Aorta (tissue), 1 donor: ENCODE results near the genes DIPK2B, ZNF41 and SPACA5.

DNA sequence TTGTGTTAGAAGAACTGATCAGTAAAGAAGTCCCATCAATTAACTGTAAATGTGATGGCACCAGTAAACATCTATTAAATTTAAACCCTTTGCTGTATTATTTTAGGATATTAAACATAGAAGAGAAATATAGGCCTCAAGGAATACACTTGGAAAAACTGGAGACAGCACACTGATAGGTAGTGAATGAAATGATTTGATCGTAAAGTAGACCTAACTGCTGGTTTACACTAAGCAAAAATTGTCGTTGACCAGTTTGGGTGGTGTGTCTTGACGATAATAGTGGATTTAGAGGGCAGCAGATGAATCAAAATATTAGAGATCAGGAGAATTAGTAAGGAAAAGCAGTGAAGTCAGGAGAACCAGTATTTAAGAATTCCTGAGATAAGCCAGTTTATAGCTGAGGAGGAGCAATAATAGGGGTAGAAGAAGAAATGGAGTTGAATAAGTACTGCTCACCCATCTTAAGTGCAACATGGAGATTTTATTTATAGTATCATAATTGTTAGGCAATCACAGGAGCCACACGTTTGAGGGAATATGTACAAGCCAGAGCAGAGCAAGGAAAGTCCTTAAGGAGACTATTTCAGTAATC is 144.7 kb downstream of the KDM6A start:
- PRO-cap = no peak

- PRO-cap = no peak
Observed at GRCh38 chrX:45200560-45201467, at the start of gene DIPK2B. Gene DIPK2B, minus strand, starts transcription at chrX:45200876.

GRCh38 chrX:45745900-45746639 is 545.4 kb upstream of the DIPK2B start:
- PRO-cap = no peak

GRCh38 chrX:45763355-45764029 is 562.8 kb upstream of the DIPK2B start:
- PRO-cap = no peak

DNA sequence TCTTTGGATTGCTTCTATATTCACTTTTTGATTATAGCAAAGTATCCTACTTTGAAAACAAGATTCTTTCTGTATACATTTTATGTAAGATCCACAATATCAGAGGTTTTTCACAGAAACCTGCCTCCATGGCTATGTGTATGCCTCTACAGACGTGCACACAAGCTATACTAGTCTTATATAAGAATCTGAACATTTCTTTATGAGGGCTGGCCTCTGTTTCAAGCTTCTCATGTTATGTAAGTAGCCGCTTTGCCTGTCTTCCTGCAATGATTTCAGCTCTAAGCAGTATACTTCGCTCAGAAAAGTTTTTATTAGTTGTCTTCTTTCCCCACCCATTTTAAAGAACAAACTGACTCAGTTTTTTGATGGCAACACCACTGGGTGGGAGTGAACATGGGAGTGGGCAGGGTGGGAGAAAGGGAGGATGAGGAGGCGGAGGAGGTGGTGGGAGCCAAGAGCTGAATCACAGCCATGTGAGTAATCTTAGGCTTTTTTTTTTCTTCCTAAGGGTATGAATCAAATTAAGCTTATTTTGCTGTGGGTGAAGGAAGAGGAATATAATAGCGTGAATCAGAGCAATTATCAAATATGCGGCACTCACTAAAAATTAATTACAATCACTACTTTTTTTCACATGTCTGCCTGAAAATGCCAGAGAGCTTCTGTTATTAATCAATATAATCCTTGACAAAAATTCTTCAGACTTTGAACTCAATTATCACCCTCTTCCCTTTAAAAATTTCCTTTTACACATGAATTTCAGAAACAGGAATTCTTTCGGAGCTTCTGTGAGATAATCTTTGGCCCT is 574.3 kb upstream of the DIPK2B start:
- PRO-cap = no peak

DNA sequence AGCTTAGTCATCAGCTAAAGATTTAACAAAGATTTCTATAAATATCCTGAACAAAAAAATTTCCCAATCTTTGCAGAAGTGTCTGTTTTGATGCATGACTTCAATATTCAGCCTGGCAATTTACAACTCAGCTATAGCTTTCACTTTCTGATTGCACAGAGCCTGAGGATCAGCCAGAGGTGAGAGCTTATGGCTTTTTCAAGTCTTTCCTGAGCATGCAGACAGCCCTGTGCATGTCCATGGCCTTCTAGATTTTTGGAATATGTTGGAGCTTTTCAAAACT is 322.0 kb upstream of the KRBOX4 start:
- PRO-cap = no peak

- PRO-cap = no peak
Observed at GRCh38 chrX:46325155-46325969, 121.7 kb upstream of the KRBOX4 start.

DNA sequence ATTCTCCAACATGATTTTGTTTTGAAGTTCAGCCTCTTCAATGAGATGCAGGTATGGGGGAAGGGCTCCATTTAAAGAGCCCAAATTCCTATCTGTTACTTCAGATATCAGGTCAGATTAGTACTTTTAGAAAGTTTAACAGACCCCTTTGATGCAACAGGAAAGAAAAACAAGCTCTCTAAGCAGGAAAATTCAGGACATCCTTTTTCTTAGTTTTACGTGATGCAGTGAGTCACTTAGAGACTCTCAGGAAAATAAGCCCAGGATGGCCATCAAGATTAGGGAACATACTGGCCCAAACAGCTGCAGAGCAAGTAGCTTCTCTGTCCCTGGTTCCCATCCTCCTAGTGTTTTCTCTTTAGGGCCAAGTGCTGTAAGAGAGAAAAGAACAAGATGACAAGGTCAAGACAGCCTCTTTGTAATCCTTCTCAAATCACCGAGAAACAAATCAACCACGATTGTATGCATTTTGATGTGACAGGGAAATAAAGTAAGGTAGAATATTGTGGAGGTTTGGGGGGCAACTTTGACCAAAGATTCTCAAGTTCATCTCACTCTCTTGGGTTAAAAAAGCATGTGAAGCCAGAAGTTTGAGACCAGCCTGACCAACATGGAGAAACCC is 120.9 kb upstream of the KRBOX4 start:
- PRO-cap = no peak

- PRO-cap = no peak
Observed at GRCh38 chrX:46486292-46486808, 39.3 kb downstream of the KRBOX4 start.

DNA sequence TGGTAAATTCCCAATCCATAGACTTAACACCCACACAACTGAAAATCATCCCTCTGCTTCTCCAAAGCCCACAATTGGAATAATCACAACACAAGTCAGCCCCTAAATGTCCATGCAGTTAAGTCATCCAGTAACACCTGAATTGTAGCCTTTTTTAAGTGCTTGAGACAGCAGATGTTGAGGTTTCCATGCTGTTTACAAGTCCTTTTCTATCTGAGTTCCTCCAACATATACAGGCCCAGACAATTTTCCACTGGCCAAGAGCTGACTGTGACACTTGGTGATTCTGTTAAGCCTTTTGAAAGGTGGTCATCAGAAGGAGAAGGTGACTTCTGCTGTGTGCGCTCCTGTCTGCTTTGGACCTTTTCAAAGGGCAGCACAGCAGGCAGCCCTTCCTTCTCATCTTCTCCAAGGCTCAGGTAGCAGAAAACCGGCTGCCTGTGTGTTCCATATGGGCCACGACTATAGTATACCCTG is 26.6 kb downstream of the CHST7 start:
- PRO-cap = no peak

- PRO-cap = no peak
Observed at GRCh38 chrX:46628049-46628373, 54.4 kb downstream of the CHST7 start.

GRCh38 chrX:46881507-46882334 is 30.5 kb upstream of the JADE3 start:
- PRO-cap = no peak

DNA sequence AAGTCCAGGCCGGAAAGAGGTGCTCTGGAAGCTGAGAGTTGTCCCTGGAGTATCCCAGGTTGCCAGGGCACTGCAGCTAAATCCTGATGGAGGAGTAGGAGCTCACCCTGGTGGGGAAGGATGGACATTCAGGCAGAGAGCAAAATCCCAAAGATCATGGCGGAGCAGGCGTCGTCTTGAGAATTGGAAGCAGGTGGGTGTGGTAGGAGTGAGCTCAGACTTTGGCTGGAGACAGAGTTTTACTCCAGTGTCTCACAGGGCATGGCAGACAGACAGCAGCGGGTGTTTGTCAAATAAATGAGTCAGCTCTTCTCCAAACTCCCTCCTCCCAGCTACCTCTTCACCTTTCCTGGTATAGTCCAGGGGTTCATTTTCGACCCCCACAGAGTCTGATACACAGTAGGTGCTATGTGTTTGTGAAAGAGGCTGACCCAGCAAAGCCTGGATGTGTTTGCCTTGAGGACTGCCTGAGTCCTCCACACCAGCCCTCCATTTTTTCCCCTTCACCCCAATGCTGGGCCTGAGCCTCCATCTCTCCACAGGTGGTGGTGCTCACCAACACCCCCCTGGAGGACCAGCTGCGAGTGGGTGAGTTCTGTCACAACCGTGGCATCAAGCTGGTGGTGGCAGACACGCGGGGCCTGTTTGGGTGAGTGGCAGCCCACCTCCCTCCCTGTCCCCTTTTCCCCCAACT is 6.9 kb downstream of the UBA1 start:
- PRO-cap = no peak

DNA sequence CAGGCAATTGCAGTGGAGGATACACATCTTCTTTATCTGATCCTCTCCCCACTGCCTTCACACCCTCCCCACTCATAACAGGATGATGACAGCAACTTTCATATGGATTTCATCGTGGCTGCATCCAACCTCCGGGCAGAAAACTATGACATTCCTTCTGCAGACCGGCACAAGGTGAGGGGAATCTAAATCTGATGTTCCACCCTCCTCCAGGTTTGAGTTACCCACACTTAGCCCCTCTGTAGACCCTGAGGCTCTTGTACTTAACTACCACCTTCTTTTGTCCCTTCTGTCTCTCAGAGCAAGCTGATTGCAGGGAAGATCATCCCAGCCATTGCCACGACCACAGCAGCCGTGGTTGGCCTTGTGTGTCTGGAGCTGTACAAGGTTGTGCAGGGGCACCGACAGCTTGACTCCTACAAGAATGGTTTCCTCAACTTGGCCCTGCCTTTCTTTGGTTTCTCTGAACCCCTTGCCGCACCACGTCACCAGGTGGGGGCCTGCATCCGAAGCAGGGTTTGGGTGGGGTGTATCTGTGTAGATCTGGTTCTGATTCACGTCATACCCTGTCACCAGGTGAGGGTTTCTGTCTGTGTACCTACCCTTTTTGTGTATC is 5.7 kb upstream of the CDK16 start:
- PRO-cap = no peak

- PRO-cap = bidirectional peak, plus-strand start at chrX:47219276, minus-strand start at chrX:47219081
Observed at GRCh38 chrX:47218847-47219679, 582 bp downstream of the CDK16 start.

- PRO-cap = no peak
Observed at GRCh38 chrX:47481805-47482376, 1.1 kb downstream of the ZNF41 start.

- PRO-cap = bidirectional peak, plus-strand start at chrX:47482654, minus-strand start at chrX:47482596
Observed at GRCh38 chrX:47482377-47483444, at the start of gene ZNF41. Gene ZNF41, minus strand, starts transcription at chrX:47483222.

DNA sequence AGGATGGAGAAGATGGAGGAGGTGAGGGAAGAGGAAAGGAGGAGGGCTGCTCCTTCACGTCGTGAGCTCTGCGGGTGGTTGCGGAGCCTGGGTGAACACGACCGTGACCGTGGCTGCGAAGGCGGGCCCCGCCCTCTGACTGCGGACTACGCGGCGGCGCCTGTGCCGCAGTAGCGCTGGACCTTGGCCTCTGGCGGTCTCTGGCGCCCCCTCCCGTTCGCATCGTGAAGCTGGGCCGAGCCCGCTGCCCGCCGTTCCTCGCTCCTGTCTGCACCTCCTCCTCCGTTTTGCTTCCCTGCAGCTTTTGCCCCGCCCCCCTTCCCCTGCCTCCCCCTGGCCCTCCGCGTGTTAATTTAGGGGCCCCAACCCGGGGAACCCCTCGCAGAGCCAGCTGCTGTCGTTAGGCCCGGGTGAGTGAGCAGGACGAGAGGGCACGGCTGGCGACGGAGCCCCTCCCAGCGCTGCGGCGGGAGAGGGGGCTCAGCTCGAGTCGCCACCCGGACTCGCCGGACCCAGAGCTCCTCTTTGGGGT is 37.6 kb upstream of the ARAF start:
- PRO-cap = no peak

GRCh38 chrX:48006827-48007191 is at the start of gene SPACA5:
Gene SPACA5, plus strand, starts transcription at chrX:48006988.
- PRO-cap = no peak

DNA sequence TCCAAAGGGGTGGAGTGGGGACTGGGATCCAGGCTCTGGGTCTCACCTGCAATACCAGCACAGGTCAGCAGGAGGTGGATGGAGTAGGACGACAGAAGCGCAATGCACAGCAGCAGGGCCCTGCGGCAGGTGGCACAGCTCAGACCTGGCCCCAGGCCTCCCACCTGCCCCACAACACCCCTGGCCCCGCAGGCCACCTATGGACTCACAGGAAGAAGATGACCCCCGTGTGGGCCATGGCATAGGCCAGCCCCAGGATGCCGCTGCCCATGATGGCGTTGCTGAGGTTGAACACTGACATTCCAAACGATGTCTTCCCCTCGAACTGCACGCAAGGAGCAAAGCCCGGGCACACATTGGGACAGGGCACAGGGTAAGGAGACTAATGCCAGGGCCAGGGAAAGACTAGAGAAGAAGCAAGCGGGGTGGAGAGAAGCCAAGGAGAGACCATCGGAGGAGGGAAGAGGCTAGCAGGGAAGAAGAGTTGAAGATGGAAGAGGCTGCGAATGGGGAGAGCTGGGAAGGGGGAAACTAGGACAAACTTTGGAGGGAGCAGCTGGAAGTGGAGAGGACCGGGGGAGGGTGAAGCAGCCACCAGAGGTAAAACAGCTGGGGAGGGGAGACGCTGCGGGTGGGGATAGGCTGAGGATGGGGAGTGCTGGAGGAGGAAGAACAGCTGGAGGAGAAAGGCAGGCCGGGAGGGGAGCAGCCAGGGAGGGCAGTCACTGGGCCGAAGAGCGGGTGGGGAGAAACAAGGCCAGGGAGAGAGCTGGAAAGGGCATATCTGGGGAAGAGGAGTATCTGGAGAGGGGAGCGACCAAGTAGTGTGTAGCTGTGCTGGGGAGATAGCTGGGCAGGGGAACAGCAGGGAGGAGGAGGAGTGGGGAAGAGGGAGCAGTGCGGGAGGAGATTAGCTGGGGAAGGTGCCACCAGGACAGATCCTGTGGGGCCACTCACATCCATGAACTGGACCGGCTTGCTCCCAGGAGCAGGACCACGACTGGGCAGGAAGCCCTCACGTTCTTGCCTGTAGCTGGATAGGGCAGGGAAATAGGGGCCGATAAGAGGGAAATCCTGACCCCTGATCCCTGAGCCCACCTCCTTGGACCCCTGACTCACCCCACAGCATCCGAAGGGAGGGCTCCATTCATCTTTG is 2.9 kb downstream of the SLC38A5 start:
- PRO-cap = no peak